Tongue (tissue), 2 donors: ENCODE results near the genes MTHFS, ZFAND6, FAH, IL16 and SAXO2.

DNA sequence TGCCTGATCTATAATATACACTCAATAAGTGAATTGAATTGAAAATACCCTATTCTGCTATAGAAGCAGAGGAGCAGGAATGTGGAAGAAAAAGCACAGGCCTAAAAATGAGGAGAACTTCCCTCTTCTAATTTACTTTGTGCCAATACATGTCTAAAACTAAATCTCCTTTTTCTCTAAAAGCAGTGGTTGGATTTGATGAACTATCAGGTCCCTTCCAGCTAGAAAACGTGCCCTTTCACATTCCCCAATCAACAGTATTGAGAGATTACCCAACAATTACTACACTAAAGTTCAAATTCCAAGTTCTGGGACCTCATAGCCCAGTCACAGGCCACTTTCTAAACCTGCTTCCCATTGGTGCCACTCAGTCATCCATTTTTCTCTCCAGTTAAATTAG, 223.9 kb downstream of the MINAR1 start:
- RAMPAGE, long total RNA, result no peak

DNA sequence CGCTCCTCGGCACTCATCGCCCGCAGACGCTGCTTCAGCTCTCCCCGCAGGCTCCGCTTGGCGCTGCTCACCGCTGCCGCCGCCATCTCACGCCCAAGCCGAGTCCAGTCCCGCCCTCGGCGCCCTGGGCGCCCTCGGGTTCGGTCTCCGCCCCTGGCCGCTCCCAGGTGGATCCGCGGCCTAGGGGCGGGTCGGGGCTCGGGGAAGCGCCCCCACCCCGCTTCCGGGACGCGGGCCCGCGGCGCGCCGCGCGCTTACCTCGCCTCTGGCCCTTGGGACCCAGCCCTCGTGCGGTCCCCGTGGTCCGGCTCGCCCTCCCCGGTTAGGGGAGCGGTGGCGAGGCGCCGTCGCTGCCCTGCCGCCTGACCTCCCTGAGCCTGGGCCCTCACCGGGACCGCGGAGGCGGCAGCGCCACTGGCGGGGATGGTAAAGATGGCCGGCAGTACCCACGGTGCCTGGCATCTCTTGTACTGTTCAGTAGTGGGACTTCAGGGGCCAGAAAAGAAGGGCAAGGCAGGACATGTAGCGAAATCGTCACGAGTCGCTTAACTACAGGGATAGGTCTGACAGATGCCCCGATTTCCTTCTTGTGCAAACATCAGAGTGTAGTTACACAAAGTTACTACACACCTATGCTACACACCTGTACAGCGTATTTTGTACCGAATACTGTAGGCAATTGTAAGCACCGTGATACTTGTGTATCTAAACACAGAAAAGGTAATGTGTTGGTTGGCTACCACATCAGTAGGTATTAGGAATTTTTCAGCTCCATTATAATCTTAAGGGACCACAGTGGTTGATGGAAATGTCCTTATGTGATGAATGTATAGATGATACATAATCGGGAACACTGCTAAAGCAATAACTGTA, at the start of gene MTHFS:
MTHFS (minus strand) TSS at position 112 of the 873 bp plus-strand sequence.
- RAMPAGE, long total RNA, result start-site peak on the minus strand centred at position 127 of the sequence, 65 bp wide, 354 and 25 reads in 2 replicates

DNA sequence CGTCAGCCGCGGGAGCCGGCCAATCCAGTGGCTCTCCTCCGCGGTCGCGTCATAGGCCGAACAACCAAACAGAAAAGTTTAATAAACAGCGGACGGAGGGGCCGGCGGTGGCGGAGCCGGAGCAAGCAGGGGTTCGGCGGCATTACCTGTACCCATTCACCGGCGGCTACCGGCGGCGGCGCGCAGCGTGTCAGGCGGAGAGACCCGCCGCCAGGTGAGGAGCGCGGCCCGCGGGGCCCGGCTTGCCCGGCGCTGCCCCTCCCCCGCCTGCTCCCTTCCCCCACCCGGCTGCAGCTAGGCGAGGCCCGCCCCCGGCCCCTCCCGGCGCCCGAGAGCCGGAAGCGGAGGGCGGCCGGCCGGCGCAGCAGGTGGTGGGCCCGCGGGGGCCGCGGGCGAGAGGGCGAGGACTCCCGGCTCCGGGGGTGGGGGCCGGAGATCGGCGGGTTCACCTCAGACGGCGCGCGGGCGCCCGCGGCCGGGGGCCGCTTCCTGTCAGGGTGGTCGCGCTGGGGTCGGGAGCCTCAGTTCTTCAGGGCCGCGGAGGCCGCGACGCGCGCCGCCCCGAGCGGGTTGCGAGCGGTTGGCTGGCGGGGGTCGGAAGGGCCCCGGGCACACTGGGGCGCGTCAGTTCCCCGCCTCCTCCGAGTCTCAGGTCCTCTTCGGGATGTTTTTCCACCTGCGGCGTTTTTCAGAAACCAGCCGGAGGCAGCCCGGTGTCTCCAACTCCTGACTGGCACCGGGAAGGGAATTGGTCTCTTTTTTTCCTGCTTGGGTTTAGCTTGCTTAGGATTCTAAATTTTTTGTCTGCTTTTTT, at the start of gene ZFAND6:
ZFAND6 (plus strand) TSS at position 81 of the 814 bp plus-strand sequence.
- RAMPAGE, long total RNA, result start-site peak on the plus strand centred at position 111 of the sequence, 27 bp wide, 261 and 156 reads in 2 replicates

DNA sequence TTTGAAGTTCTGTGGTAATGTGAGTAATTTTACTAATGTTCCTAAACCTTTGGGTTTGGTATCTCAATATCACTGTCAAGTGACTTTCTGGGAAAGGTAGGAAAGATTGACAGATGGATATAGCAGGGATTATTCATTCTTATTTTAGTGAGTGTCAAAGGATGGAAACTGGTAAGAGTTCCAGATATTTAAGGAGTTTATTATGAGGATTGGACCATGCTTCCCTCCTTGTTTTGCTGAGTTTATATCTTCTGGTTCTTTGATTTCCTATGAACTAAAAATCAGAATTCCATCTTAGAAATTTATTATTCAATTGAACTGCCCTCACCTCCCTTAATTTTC, 23.0 kb downstream of the ZFAND6 start:
- RAMPAGE, long total RNA, result no peak

- RAMPAGE, long total RNA, result start-site peak on the plus strand at chr15:80152765-80152802, 40 and 20 reads in 2 replicates
Measured at GRCh38 chr15:80152160-80153311, at the start of gene FAH. FAH (plus strand) TSS chr15:80152999.

DNA sequence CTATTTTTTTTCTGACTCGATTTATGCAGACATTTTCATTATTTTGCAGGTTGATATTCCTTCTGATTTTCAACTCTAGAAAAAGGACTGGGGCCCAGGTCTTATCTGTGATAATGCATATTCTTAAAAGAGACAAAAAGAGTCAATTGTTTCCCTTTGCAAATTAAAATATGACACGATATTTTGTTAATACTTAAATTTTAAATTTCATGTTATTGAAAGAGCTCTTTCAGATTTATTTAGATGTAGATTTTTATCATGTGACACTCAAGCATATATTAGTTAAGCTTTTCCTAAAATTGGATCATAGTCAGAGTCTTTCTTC, 15.5 kb upstream of the ARNT2 start:
- RAMPAGE, long total RNA, result no peak

DNA sequence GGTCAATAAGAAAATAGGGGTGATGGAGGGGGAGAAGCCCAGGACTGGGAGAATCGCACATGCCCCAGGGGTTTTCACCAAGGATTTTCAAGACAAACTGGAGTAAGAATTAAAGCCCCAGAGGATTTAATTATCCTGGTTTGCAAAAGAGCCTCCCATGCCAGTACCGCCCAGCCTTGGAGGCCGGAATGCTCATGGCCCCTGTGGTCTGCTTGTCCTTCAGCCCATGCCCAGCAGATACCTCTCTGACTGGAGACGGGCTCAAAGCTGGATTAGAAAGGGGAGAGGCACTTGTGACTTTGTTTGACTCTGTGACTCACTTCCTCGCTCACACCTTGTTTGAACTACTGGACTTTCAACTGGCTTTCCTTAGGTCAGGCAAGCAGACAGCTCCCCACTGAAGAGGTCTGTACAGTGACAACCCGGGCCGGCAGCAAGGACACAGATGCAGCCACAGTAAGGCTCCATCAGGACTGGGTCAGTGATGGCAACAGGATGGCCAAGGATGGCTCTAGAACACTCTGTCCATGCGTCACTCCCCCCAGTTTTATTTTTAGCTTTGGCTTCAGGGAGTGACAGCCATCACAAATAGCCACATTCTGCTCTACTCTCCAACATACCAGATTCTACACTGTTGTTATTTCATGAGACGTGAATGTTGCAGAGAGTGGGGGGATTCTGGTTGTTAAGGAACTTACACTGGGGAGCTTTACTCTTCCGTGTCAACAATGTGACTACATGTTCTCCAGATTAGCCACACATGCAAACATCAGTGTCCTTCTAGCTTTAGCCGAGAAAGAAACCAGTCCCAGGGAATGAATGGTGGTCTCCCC, 98.5 kb upstream of the ABHD17C start:
- RAMPAGE, long total RNA, result no peak

- RAMPAGE, long total RNA, result no peak
Measured at GRCh38 chr15:80682000-80682874, 12.9 kb upstream of the ABHD17C start.

GRCh38 chr15:80696126-80696865, 1.2 kb downstream of the ABHD17C start:
- RAMPAGE, long total RNA, result no peak

DNA sequence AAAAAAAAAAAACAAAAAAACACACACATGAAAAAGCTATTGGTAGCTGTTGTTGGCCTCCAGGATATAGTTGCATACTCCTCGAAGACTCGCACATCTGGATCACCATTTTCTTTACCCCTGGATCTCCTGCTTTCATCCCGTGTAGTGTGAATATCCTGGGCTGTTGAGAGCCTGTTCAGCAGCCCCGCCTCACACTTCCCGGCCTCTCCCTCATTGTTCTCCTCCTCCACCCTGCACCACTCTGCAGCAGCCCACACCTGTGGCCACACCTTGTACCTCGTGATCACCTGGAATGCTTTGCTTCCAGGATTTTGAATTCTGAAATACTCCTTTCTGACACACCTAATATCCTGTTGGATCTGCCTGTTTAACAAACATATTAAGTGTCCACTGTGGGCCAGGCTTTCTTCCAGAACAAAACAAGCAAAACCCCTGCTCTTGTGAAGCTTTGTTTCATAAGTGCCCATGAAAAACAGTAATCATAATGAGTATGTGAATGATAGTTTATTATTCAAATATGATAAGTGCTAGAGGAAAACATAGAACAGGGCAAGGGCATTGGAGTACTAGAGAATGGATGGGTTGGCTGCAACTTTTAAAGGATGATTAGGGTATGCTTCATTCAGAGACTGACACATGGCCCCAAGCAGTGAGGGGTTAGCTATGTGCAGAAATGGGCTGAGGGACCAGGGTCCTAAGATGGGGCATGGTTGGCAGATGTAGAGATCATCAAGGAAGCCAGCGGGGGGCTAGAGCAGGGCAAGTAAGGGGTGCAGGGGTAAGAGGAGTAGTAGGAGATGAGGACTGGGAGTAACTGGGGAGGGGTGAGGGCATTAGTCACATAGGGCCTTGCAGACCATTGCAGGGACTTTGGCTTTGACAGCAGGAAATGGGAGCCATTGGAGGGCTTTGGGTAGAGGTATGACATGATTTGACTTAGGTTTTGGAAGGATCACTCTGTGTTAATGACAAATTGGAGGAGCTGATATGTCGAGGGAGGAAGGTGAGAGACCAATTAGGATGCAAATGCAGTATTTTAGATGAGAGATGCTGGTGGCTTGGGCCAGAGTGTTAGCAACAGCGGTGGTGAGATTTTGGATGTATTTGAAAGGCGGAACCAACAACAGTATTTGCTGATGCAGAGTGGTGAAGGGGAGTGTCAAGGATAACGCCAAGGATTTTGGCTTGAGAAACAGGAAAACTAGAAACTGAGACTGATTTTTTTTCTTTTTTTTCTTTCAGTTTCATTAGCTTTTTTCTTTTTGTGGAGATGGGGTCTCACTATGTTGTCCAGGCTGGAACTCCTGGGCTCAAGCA, 14.8 kb downstream of the ABHD17C start:
- RAMPAGE, long total RNA, result no peak

GRCh38 chr15:80932734-80933685, 56.6 kb downstream of the MESD start:
- RAMPAGE, long total RNA, result no peak

DNA sequence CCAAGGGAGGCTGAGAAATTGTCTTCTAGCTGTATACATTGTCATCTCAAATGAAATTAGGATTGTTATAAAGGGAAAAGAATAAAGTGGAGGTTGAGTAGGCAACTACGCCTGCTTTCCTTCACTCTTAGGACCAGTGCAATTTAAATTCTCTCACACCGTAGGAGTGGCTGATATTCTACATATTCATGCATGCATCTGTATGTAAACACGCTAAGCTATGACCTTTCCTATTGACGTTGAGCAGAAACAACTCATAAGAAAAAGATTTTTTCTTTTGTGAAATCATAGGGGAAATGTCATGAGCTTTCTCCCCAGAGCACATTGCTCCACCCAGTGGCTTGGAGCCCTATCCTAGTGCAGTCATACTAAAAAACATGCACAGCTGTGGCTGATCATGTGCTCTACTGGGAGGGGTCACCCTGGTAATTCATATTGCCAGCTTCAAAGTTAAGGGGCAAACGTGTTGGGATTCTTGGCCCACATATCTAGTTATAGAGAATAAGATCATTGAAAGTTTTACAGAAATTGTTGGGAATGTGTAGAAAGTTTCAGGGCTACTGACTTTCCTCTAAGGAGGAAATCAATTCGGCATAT, 1.8 kb upstream of the MESD start:
- RAMPAGE, long total RNA, result no peak

GRCh38 chr15:81003946-81004816, 3.5 kb downstream of the TLNRD1 start:
- RAMPAGE, long total RNA, result no peak

DNA sequence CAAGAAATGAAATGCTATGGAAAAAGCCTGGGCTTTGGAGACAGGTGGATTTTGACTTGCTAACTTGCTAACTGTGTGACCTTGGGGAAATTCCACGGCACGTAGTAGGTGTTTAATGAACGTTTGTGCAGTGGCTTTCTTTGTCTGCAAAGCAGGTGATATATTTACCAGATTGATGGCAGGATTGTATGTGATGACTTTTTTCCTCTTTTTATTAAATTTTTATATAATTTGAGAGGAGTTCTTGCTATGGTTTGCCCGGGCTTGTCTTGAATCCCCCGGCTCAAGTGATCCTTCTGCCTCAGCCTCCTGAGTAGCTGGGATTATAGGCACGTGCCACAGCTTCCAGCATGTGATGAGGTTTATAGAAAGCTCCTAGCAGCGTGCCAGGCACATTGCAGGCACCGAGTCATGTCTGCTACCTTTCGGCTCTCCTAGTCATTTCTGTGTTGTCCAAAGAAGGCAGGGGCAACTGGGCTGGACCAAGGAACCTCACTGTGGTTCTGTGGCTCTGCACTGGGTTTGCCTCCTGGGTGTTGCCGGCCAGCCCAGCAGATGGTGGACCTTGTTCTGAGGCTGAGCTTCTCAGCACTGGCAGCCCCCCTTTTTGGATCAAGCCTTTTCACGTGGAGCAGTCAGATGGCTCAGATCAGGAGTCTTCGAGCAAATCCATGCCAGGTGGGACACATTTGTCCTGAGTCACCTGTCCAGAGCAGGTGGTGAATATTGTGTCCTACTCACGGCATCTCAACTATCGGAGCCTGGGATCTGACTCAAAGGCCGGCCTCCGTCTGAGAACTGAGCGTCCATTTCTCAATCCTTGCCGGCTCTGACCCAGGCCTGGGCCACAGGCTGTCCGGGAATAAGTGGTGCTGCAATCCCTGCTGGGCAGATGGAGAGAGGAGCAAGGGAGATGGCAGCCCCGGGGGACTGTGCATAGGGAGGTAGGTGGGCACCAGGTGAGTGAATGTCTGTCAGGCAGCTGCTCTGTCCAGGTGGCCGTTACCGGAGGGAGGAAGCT, at the start of gene IL16:
IL16 (plus strand) TSS at position 686 of the 1,021 bp plus-strand sequence.
- RAMPAGE, long total RNA, result no peak

- RAMPAGE, long total RNA, result no peak
Measured at GRCh38 chr15:81273852-81274292, 50.1 kb downstream of the STARD5 start.

DNA sequence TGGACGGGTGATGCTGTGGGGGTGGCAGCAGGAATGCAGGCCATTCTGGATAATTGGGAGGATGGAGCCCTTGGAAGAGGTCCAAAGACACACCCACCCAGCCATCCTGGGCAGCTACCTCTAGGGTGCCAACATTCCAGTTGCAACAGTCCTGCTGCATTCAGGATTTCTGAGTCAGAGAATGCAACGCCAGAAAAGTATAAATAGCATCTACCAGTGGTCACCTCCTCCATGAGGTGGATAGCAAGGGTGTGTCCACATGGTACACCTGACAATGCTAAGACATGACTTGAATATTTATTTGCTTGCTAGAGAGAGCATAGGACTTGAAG, 26.7 kb downstream of the STARD5 start:
- RAMPAGE, long total RNA, result no peak

- RAMPAGE, long total RNA, result no peak
Measured at GRCh38 chr15:81301786-81302624, 21.9 kb downstream of the STARD5 start.

DNA sequence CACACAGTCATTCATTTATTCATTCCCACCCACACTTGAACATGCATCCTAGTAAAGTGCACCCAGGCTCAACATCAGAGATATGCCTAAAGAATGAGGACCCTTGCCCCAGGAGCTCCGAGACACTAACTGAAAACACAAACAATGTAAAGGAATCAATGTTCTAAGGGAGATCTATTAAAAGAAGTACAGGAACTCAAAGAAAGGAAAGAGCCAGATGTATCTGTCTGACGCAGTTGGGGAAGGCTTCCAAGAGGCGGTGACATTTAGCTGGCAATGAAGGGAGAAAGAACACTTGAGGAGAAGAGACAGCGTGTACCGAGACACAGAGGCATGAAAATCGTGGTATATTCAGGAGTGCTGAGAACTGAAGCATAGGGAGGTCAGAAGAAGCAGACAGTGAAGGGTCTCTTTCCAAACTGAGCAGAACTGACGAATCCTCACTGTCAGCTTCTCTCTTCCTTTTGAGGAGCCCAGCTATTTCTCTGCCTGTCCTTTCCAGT, 66.7 kb downstream of the EFL1 start:
- RAMPAGE, long total RNA, result no peak

GRCh38 chr15:82262400-82263218, at the start of gene SAXO2:
SAXO2 (plus strand) TSS chr15:82262818.
- RAMPAGE, long total RNA, result no peak

DNA sequence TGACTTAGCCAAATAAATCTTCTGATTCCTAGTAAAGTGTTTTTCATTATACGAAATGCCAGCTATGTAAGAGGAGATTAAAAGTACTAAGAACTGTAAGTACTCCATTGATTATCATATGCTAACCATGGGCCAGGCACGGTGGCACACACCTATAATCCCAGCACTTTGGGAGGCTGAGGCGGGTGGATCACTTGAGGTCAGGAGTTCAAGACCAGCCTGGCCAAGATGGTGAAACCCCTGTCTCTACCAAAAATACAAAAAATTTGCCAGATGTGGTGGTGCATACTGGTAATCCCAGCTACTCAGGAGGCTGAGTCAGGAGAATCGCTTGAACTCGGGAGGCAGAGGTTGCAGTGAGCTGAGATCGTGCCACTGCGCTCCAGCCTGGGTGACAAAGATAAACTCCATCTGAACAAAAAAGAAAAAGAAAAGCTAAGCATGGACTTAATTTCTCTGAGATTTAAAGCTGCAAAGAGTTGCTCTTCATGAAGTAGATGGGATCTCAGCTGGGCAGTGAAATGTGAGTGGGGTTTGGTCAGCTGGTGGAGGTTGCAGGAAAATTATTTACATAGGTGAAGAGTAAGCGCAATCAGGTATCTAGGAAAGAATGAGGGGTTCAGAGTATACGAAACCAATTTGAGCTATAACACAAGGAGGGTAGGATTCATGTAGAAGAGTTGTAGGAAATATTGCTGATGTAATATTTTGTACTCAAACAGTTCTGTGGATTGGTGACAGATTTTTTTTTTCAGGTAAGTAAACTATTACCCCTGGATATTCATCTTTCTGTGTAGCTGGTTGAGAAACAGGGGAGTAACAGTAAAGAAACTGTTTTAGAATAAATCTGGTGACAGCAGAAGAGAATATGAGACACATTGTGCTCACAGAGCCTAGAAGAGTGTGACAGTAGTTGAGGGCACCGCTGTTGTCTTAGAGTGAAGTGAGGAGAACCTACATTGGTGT, 13.8 kb upstream of the GOLGA6L9 start:
- RAMPAGE, long total RNA, result no peak